Measurements from ENCODE around the genes ACAA1, SLC25A38 and ZNF620.

DNA sequence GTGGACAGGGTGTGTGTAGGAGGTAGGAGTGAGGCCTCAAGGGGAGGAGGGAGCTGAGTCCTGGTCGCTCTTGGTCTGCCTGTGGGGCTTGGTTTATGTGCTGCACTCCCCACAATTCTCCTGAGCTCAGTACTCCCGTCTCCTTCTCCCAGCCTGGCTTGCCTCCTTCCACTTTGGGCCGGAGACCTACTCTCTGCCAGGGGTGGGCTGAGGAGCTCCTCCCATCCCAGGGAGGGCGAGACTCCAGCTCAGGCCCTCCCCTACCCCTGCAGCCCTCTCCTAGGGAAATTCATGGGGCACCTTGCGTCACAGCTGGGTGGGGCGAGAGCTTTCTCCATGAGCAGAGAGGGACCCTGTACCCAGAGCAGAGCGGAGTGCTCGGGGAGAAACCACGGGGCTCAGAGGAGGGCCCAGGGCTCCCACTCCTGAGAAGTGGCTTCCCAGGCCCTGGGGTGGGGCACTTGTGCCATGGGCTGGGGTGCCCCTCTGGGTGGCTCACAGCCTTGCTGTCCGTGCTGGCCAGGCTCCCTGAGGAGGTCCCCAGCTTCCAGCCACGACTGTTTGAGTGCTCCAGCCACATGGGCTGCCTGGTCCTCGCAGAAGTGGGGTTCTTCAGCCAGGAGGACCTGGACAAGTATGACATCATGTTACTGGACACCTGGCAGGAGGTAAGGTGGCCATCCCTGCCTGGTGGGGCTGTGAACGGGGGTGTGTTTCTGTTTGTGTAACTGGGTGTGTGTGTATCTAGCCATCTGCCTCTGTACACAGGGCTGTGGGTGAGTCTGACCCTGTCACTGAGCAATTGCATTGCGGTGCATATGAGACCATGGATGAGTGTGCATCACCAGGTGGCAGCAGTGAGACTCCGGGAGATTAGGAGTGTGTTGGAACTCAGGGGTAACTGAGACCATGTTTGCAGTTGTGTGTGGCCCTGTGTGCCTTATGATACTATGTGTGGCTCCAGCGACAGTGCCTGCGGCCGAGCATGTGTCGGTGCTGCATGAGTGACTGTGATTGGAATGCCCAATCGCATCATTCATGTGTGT lies 13.5 kb downstream of the VILL start:
- RRBS = no CpG with 5 or more reads among the region's 20 CpGs

- RRBS = no CpG with 5 or more reads among the region's 10 CpGs
These were observed 14.0 kb downstream of the ACAA1 start for GRCh38 chr3:38122775-38123467.

GRCh38 chr3:38136764-38137809 lies at the start of gene ACAA1:
Gene ACAA1, minus strand, starts transcription at chr3:38137127.
- RRBS = 2% methylated on average over 13 of the region's 75 CpGs

DNA sequence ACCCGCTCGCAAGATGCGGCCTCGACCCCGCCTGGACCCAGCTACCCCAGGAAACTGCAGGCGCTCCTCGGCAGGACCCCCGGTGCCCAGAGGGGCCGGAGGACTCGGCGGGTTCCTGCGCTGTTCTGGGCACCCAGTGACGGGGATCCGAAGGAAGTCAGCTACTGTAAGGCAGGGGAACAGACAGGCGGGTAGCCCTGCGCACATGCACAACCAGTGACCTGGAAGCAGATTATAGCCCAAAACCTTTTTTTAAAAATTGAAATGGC lies 478 bp downstream of the XYLB start:
- RRBS = 0% methylated on average over 3 of the region's 16 CpGs

DNA sequence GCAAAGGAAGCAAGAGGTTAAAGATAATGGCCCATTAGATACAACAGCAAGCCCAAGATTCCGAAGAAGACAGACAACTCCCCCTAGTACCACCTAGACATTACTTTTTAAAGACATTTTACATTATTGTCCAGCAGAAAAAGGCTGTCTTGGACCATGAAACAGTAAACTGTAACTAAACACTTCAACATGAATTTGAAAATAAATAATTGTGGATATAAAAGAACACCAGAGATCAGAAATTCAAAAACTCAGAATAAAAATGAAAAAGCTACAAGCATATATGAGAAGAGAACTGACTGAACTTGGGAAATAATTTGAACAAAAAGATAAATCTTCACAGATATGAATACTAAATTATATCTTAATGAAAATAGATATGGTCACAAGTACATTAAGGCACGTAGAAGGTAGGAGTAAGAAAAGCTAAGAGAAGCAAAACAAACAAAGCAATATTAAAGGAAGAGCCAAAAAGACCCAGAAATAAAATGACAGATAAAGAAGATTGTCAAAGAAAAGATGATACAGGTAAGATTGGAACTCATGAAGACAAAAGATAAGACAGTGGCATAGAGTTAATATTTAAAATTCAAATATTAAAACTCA lies 39.2 kb upstream of the ACVR2B start:
- RRBS = no CpG with 5 or more reads among the region's 2 CpGs

DNA sequence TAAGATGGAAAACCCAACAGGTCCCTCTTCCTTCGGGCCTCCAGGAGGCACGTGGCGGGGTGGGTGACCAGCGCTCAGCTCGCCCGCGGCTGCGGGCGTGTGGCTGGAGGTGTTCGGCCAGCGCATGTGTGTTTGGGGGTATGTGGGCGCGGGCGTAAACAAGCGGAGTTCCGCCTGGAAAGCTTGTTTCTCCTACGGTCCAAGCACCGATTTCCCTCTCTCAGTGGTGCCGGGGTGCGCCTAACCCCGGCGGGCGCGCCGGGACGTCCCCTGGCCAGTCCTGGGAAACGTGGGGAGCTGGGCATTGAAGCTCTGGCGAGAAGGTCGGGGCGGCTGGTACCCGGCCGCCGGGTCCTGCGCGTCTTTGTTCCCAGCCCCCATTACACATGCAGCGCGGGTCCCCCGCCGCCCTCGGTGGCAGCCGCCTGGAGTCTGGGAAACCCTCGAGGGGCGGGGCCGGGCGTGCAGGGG lies 1.4 kb downstream of the ACVR2B start:
- RRBS = 5% methylated on average over 7 of the region's 45 CpGs

GRCh38 chr3:38455490-38455852 lies 1.8 kb downstream of the ACVR2B start:
- RRBS = no CpG with 5 or more reads among the region's 25 CpGs

- RRBS = no CpG with 5 or more reads among the region's 5 CpGs
These were observed 38.6 kb downstream of the SCN5A start for GRCh38 chr3:38610888-38611214.

DNA sequence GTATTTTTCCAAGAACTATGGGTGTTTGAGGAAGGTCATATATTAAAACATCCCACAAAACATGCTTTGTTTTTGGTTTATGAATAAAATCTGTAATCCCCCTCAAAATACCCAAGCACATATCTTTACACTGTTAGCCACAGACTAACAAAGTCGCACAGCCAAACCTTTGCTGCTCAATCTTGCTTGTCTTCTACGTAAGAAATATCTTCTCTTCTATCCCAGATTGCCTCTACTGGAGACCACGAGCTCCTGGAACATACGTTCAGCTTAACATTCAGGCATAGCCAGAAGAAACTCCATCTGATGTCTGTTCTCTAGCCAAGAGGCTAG lies 181 bp downstream of the SCN10A start:
- RRBS = no CpG with 5 or more reads among the region's 4 CpGs

DNA sequence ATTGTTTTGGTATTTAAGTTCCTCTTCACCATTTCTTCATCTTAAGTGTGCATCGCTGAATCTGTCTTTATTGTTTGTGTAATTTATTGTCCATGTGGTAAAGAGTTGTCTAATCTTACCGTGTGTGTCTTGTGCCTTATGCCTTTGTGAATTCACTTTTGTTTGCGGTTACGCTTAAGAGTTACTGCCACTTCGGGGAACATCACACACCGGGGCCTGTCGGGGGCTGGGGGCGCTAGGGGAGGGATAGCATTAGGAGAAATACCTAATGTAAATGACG lies 773 bp downstream of the WDR48 start:
- RRBS = no CpG with 5 or more reads among the region's 9 CpGs

GRCh38 chr3:39142656-39143145 lies 10.7 kb downstream of the CSRNP1 start:
- RRBS = no CpG with 5 or more reads among the region's 10 CpGs

DNA sequence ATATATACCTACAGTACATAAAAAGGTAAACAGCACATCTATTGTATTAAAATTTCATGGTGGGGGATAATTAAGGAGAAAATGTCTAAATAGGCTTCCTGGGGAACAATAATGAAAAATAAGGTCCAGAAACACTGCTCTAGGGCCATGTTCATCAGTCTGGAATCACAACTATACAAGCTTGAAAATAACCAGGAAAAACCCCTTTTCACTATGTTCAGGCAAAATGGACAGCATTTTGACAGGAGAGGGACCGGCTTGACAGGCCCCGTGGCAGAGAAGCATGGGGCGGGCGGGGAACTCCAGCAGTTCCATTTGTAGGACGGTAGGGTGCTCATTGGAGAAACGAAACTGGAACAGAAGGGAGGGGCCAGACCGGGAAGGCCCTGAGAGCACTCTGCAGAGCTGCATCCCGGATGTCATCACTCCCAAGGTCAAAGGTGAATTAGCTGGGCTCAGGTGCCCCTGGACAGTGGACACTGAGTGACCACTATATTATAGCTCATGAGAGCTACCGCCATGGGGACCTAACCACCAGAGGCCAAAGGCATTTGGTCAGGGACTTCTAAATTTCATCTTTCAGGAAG lies 7.4 kb downstream of the CSRNP1 start:
- RRBS = 25% methylated on average over 2 of the region's 9 CpGs

- RRBS = no CpG with 5 or more reads among the region's 11 CpGs
These were observed 4.7 kb downstream of the CSRNP1 start for GRCh38 chr3:39148470-39149407.

DNA sequence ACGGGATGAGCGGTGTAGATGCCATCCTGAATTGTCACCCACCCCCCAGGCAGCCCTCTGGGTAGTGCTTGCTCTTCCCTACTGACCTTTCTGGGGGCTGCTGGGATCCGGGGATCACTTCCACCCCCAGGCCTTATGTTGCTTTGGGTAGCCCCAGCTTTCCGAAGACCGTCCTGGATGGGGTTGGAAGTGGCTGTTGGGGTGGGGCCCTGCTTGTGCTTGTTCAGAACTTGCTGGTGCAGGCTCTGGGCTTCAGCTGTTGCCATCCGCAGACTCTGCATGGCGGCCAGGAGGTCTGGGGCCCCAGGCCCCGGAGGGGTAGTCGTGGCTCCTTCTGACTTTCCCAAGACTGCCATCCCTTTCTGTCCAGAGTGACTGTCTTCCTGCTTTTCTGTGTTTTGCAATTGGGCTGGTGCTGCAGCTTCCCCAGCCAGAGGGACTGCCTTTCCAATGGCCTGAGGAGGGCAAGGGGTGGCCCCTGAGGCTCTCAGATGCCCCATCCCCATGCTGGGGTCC lies 6.3 kb downstream of the XIRP1 start:
- RRBS = no CpG with 5 or more reads among the region's 9 CpGs

DNA sequence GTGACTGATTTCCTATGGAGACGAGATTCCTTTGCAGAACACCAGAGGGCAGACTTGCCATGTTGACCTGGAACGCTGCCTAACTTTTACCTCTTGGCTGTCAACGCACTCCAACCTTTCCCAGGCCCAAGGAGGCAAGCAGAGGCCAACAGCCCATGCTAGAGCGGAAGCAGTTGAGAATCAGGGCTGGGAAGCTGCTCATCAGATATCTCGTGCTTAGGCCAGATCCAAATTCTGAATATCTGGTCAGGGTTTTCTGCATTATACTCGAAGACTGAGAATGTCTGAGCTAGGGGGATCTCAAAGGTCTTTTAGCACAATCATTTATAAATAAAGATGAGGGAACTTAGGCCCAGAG lies 2.5 kb downstream of the XIRP1 start:
- RRBS = no CpG with 5 or more reads among the region's 6 CpGs

DNA sequence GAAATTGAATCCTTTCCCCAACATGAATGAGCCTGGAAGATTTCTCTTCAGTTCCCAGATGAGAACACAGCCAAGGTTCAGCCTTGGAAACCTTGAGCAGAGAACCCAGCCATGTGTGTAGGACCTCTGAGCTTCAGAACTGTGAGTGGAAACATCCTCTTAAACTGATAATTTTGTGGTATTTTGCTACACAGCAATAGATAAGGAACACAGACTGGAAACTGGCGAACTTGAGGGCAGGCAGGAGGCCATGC lies 9.6 kb upstream of the XIRP1 start:
- RRBS = no CpG with 5 or more reads among the region's 1 CpG

DNA sequence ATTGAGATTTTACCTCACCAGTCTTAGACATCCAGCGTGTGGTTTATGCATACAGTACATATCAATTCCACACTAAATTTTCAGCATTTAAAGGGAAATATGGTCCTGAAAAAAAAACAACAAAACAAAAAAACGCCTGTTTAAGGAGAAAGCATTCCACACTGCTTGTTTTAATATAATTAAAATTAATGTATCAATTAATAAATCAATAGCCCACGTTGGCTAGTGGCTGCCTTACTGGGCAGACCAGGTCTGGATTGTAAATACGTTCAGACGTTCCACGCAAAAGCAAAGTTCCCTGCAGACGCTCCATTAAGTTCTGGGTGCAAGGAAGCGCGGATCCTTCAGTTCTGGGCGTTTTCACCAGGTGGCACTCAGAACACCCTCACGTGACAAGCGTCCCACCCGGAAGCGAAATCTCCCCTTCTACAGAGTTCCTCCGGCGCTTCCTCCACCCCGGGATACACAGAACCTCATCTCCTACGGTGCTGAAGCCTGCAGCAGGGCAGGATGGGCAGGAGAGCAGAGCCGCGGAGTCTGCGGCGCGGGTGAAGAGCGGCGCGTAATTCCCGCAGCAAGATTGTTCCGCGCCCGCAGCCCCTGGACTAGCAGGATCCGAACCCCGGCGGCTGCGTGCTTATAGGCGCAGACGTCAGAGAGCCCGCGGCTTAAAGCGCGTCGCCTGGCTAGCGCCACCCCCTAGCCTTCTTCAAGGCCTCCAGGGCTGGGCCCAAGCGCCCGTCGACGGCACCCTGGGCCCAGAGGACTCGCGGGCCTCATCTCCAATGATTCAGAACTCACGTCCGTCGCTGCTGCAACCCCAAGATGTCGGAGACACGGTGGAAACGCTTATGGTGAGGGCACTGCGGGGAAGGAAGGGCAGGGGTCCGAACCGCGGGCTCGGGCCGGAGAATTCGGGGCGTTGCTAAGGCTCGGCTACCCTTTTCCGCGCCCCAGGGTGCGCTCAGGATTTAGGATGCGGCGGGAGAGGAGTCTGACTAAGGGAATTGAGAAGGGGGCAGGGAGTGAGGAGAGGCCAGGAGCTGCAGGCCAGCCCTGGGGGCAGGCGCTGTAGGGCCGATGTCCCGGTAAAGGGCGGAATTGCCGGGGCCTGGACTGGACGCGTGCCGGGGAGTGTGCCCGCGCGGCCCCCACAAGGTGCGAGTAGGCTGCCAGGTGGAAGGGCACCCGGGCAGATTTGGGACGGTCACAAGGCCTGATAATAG lies at the start of gene SLC25A38:
SLC25A38 (plus strand) TSS at position 431 of the 1,226 bp plus-strand sequence.
- RRBS = 2% methylated on average over 7 of the region's 82 CpGs

DNA sequence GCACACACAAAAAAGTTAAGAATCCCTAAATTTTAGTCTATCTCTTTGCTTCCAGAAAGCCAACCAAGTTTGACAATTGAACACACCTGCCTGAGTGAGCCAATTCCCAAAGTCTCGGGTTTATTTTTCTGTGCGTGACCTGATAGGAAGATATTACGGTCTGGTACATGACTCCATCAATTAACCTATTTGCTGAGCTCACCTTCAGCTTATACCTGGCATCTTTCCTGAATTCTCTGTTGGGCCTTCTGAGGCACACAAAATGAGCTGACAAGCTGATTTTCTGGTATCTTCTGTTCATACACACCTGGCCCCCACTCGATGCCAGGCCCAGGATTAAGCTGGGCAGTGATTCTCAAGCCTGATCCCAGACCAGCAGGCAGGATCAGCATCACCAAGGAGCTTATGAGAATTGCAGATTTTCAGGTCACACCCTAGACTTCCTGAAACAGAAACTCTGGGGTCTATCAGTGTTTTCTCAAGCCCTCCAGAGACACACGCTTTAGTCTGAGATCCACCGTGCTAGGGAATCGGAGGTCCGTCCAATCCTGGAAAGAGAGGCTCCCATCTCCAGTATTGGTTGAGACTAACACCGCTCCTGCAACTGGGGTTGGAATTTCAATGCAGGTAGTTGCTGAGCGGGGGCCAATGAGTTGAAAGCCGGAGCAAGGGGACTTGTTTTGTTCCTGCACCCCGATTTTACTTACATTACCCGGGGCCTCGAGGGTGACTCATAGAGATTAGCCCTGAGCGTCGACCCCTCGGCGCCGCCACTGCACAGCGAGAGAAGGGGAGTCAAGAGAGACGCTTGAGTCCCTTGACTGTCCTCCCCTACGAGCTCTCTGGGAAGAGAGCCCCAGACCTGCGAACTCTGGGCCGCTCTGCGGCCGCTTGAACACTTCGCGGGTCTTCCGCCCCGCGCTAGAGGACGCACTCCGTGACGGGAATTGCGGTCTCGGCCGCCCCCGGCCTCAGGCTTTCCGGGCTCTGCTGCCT lies 593 bp upstream of the EIF1B start:
- RRBS = 0% methylated on average over 2 of the region's 39 CpGs

DNA sequence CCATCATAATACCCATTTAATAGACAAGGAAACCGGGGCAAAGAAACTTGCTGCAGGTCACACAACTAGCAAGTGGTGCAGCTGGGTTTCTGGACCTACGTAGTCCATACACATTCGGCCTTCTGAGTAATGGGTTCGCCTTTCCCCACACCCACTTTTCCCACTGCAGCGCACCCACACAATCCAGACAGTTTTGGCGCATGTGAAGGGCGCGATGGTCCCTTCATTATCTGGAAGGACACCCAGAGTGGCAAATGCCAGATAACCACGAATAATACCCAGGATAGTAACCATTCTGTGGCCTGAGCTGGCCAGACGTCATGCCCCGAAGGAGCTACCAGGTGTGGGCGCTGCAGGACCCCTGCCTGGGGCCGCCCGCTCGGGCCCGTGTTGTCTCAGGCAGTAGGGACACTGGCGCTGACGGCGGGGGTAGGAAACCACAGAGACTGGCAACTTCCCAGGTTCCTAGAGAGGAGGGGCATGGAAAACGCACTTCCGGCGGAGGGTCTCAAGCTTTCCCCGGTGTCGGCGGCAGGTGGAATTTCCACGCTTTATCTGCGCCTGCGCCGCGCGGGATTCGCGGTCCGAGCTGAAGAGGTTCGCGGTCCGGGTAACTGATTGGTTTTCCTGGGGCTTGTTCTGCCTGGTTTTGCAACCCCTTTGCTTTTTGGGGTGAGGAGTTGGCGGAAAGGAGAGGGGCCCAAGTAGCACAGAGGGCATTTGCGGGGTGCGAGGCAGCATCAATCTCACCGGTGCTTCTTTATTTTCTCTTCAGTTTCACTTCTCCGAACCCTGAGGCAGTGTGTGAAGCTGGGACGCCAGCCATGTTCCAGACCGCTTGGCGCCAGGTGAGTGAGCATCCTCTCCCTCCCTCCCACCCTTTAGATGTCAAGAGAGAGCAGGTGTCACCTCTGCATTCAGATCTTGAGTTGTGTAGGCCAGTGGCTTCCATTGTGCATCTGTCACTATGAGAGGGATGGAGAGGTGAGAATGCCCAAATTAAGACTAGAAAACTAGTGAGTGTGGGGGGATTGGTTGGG lies at the start of gene ZNF620:
ZNF620 (plus strand) TSS at position 511 of the 1,040 bp plus-strand sequence.
- RRBS = 2% methylated on average over 10 of the region's 45 CpGs

Data from amniotic epithelial cell (primary cell).